Zone of skin (tissue), 1 donor: ENCODE data around the genes ABCC8, TPH1 and SAAL1.

- RRBS, result no CpG with 5 or more reads among the region's 3 CpGs
Measured at GRCh38 chr11:15800065-15800584, 556.2 kb downstream of the SOX6 start.

- RRBS, result no CpG with 5 or more reads among the region's 5 CpGs
Measured at GRCh38 chr11:15816029-15817134, 540.0 kb downstream of the SOX6 start.

DNA sequence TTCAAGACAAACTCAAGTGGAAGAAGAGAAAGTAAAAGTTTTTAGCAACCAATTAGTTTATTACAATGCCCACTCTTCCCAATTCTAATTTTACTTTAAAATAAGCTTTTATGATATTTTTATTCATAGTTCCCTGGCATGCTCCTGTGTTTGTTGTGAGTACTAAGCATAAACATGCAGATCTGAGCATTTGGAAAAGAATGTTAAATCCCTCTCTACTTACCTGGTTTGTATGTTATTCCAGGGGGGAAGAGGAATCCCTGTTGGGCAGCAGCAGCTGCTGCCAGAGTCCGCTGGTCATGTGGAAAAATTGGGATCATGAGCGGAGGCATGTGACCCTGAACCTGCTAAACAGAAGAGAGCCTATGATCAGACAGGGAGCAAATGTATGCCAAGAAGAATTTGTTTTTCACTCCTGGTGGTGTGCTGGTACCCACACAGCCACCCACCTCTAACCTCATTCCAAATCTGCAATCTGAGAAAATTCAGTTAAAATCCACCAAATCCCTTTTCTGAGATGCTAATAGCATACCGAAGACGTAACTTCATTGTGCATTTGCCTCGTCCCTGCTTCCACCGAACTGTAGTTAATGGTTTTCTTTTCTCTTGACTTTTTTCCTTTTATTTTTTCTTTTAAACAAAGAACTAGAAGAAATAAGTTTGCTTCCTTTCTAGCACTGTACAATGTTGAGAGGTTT is 244.6 kb downstream of the SOX6 start:
- RRBS, result no CpG with 5 or more reads among the region's 6 CpGs

- RRBS, result 3% methylated on average over 21 of the region's 48 CpGs
Measured at GRCh38 chr11:16606652-16607229, 131.7 kb upstream of the C11orf58 start.

DNA sequence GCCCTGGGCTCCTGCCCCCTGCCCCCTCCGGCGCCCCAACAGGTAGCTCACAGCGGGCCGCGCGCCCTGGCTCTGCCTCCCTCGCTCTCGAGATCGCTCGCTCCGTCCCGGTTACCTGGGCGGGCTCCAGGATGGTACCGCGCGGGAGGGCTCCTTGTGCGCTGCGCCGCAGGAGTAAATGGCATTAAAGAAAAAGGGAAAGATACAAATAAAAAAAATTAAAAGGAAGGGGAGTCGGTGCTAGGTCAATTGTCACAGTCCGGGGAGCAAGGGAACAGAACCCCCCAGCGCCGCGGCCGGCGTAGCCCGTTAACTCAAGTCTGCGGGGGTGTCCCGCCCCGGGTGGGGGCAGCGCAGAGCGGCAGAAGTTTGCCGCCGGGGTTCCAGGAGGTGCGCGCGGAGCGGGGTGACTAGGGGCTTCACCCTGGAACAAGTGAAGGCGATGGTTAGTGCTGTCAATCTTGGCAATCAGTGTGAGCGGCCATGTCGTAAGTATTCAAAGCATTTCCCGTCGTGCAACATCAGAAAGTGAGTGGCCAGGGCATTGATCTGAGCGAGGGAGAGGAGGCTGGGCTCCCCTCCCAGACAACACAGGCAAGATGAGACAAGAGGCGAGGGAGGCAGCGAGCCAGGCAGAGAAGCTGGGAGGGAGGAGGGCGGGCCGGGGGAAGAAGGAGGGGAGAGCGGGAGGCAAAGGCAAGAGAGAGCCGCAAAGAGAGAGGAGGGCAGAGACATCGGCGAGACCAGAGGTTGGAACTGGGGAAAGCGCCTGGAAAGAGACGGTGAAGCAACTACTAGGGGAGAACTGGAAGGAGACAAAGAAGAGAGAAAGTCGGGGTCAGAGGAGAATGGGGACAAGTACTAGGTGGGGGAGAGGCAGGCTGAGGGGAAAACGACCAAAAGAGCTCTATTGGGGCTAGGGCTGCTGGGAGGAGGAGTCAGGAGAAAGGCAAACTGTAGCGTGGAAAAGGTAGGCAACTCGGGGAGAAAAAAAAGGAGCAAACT is 130.9 kb upstream of the C11orf58 start:
- RRBS, result 1% methylated on average over 16 of the region's 58 CpGs

GRCh38 chr11:16655390-16655719 is 83.1 kb upstream of the C11orf58 start:
- RRBS, result no CpG with 5 or more reads among the region's 2 CpGs

DNA sequence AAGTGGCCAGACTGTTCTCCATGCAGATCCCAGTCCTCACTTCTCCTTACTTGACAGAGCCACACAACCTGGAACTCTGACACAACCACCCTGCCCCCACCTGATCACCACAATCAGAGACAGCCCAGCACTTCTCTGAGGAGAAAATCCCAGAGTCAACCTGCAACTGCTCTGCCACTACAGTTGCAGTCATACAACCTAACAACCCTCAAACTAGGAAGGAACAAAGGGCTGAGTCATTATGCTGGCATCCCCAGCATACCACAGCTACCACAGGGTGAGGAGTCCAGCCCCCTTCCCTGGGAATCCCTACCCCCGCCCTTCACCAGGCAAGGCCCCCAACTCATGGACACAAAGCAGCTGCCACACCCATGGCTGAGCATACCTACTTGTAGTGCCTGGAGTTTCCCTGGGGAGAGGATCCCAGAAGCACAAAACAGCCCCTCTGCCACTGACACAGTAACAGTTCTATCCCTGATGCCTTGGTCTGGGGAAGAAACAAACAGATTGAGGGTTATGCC is 68.6 kb upstream of the C11orf58 start:
- RRBS, result no CpG with 5 or more reads among the region's 1 CpG

DNA sequence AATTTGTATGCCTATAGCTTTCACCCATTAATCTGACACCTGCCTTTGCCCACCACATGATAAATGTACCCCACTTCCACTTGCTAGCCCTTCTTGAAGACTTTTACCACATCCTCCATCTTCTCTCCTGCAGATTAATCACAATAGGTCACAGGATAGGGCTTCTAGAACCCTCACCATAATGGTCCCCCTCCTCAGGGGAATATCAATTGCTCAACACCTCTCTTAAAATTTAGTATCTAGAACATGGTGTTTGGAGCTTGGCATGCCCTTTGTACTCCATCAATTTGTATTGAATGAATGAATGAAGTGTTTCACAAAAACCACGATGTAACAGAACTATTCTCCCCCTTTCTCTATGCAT is 126.4 kb downstream of the C11orf58 start:
- RRBS, result no CpG with 5 or more reads among the region's 1 CpG

- RRBS, result no CpG with 5 or more reads among the region's 9 CpGs
Measured at GRCh38 chr11:16945763-16946497, 68.3 kb downstream of the PLEKHA7 start.

DNA sequence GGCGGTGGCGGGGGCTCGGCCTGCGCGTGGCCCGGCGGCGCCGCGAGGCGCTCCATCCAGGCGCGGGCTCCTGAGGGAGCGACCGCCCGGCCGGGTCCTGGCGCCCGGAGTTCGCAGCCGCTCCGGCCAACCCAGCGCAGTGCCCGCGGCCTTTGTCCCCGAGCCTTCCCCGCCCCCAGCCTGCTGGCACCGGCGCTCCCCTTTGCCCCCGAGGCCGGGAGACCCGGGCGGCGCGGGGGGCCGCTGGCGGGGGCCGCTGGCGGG is 190 bp upstream of the PLEKHA7 start:
- RRBS, result under 1% methylated on average over 18 of the region's 39 CpGs

- RRBS, result no CpG with 5 or more reads among the region's 11 CpGs
Measured at GRCh38 chr11:17015698-17016108, 1.5 kb upstream of the PLEKHA7 start.

- RRBS, result no CpG with 5 or more reads among the region's 10 CpGs
Measured at GRCh38 chr11:17277170-17277978, 835 bp downstream of the NUCB2 start.

GRCh38 chr11:17378285-17379109 is 10.0 kb downstream of the KCNJ11 start:
- RRBS, result no CpG with 5 or more reads among the region's 9 CpGs

DNA sequence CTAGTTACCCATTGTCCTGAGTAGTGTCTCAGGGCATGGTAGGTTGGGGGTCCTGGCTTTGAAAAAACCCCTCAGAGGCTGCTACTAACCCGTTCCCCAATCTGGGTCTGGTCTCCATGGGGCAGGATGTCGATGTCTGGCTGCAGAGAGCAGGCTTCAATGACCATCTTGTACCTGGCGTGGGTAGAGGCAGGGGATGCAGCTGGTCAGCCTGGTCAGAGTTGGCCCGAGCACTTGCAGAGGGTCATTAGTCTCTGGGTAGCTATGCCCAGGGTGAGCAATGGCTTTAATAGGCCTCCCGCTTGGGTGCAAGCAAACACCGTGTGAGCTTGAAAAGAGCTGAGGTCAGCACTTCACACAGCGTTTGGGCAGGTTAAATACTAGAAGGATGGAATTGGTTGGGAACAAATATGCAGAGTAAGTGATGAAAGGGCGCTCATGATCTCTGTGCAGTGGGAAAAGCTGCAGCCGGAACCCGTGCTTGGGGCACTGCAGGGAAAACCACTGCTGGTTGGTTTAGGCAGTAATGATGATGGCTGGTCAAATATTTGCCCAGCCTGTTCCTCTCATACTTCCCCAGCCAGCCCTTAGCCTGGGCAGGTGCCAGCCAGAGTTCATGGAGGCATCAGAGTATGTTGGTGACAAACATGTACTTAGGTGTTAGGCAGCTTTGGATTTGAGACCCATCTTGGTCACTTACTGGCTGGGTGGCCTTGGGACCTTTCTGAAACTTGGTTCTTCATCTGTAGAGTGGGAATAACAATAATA is 25.0 kb upstream of the KCNJ11 start:
- RRBS, result no CpG with 5 or more reads among the region's 10 CpGs

DNA sequence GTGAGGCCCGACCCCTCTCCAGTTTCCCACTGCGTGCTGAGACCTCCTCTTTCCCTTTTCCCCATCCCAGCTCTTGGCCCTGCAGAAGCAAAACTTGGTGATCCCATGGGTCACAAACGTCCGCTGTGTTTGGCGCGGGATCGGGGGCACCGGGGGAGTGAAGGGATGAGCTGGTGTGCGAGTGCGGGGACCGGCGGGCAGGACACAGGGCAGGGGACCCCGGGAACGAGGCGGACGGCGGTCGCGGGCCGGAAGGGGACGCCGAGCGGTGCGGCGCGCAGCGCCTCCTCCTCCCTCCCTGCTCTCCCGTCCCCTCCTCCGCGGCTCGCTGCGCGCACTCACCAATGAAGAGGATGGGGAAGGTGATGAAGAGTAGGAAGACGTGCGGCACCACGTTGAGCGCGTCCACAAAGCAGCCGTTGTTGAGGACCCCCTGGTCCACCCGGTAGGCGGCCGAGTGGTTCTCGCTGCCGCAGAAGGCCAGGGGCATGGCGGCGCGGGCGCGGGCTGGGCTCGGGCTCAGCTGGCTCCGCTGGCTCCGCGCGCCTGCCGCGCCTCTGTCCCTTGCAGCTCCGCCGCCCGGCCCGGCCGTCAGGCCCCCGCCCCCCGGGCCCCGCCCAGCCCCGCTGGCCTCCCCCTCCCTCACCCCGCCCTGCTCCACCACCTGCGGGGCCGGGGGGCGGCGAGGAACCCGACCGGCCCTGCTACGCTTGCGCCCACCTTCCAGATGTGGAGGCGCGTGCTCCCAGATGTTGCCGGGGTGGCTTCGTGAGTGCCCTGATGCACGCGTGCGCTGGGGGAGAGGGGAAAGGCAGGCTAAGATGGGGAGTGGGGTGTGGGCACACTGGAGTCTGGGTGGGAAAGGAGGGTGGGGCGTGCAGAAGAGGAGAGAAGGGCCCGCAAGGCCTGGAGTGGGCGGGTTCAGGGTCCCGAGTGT is at the start of gene ABCC8:
Gene ABCC8, minus strand, starts transcription at position 559 of the 937 bp plus-strand sequence.
- RRBS, result 4% methylated on average over 15 of the region's 85 CpGs

DNA sequence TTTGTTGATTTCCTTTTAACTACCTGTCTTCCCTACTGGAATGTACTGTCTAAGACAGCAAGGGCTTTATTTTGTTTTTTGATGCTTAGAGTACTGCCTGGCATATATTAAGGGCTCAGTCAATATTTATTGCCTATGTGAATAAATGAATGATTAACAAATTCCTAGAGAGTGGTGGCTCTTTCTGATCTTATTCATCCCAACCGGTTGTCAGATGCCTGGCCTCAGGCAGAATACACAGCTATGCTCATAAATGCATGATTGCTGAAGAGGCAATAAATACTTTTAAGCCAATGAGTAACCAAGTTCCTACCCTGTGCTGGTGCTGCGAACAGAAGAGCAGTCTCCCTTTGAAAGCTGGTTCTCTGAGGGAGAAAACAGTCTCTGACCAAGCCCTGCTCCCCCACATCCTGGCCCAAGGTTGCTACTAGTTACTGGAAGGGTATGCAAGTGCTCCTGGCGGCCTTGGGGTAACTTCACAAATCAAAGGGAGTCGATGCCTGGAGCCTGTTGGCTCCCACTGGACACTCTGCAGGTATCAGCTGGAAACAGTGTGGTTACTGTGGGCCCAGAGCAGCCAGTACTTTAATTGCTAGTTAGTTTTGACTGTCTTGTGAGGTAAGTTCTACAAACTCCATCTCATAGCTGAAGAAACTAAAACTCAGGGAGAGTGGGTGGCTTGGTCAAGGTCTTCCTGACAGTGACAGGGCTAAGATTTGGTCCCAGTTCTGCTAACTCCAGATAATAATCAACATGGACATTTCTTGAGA is 2.8 kb downstream of the USH1C start:
- RRBS, result no CpG with 5 or more reads among the region's 4 CpGs

DNA sequence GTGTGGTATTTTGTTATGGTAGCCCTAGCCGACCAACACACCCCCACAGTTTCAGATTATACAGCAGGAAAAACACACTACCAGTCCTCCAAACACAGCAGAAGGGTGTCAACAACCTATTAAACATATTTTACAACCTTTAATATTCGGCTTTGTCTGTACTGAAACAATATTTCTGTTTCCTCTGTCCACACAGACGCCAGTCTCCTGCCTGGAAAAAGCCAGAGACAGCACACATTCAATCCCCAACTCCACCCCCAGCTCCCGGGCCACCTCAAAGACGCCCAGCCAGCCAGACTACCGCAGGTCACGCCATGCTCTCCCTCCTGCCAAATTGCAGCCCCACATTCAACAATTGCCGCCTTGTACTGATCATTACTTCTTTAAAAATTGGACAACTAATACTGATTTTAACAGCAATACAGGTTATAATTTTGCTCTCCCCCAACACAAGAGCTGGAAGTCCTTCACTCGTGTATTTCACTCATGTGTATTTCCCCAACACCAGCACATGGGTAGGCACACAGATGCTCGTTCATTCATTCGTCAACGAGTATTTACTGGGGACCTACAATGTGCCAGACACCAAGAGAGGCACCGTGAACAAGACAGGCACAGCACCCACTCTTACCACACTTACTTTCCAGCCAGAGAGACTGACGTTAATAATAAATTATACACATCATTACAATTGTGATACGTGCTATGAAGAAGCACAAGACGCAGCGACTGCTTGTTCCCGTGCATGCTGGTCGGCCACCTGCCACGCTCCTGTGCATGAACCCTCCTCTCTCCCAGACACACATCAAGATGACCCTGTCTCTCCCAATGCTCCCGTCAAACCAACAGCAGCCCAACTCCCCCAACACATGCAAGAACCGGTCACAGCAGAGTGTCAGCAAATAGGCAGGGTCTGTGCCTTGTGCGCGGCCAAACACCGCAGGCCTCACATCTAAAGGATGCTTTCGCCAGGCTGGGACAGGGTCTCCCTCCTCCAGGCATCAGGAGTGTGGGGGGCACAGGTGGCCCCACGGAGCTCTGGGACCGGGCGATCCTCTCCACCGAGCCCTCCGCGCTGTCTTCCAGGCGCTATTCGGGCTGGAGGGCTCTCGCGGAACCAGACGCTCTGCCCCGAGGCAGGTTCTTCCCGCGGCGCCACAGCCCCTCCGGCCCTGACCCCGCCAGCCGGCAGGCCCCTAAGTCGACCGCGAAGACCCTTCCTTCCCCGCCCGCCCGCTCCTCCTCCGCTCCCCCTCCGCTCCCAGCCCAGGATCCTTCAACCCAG is 853 bp downstream of the SERGEF start:
- RRBS, result 2% methylated on average over 14 of the region's 52 CpGs

- RRBS, result 4% methylated on average over 19 of the region's 32 CpGs
Measured at GRCh38 chr11:18046175-18046578, at the start of gene TPH1. Gene TPH1, minus strand, starts transcription at chr11:18046269.

DNA sequence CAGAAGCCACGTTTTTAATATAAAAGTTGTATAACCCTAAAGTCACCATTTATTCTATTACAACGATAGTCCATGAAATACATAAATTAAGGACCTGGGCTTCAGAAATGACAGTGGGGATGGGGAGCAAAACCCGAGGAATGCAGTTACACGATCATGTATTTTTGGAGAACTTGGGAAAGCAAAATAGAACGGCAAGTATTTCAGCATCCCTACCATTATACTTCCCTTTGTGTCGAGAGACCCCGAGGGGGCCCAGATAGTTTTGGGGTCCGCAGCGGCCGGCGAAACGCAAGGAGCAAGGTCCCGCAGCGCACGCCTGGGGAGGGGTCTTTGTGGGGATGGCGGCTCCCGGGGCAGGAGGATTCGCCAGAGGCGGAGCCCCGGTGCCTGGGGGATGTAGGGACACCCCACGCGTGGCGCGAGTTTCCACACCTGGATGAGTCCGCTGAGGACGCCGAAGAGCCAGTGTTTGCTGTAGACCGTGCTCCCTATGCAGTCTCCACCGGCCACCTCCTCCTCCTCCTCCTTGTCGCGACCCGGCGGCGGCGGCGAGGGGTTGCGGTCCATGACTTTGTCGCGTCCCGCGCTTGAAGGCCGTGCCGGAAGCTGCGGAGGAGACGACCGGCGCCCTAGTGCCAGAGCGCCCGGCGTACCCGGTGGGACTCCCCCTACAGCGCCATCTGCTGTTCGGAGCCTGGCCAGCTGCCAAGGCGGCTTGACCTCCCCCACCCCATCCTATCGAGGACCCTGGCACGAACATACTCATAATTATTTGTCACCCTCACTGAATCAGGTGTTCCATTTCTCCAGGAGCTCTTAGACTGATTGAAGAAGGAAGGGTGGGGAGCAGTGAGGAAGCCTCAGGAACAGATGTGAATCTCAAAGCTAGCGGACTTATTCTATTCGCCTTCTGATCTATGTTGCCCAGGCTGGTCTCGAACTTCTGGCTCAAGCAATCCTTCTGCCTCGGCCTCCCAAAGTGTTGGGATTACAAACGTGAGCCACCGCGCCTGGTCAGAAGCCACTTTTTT is at the start of gene SAAL1:
Gene SAAL1, minus strand, starts transcription at position 611 of the 1,034 bp plus-strand sequence.
- RRBS, result 1% methylated on average over 25 of the region's 63 CpGs

DNA sequence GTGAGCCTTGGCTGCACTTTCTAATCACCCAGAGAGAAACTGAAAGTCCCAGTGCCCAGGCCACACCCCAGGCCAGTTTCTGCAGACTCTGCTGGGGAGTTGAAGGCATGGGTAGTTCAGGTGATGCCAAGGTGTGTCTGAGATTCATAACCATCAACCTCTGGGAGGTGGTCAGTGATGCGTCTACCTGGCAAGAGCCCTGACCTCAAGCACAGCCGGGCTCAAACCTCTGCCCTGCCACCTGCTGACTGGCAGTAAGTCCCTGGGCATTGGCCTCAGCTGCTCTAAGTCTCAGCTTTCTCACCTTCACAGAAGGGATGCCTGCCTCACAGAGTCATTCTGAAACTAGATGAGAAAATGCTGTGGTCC is 1.7 kb downstream of the SAA2 start:
- RRBS, result no CpG with 5 or more reads among the region's 2 CpGs